Panc1 (cell line): ENCODE measurements around a stretch of chr12.

- RRBS, 2 experiments: no CpG with 5 or more reads among the region's 18 CpGs
These were observed 5.6 kb downstream of the FICD start for GRCh38 chr12:108520183-108521518.

DNA sequence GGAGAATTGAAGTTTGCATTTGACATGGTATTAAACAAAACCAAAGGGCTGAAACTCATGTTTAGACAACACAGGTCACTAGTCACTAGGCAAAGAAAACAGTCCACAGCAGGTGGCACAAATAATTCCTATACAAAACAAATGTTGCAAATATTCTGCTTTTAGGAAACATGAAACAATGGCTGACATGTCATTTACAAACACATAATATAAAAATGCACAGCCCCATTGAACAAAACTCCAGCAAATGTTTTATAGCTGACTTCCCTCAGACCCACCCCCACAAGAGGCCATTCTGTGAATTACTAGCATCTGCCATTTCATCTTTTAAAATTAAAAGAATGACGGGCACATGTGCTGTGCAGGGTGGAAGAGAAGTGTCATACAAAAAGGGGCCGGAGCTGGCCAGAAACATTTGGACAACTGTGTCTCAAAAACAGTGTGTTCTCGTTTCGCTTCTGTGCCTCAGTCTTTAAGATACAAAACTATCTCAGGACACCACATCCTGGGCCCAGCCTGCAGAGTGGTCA is 7.7 kb downstream of the FICD start:
- RRBS, 2 experiments: no CpG with 5 or more reads among the region's 4 CpGs

DNA sequence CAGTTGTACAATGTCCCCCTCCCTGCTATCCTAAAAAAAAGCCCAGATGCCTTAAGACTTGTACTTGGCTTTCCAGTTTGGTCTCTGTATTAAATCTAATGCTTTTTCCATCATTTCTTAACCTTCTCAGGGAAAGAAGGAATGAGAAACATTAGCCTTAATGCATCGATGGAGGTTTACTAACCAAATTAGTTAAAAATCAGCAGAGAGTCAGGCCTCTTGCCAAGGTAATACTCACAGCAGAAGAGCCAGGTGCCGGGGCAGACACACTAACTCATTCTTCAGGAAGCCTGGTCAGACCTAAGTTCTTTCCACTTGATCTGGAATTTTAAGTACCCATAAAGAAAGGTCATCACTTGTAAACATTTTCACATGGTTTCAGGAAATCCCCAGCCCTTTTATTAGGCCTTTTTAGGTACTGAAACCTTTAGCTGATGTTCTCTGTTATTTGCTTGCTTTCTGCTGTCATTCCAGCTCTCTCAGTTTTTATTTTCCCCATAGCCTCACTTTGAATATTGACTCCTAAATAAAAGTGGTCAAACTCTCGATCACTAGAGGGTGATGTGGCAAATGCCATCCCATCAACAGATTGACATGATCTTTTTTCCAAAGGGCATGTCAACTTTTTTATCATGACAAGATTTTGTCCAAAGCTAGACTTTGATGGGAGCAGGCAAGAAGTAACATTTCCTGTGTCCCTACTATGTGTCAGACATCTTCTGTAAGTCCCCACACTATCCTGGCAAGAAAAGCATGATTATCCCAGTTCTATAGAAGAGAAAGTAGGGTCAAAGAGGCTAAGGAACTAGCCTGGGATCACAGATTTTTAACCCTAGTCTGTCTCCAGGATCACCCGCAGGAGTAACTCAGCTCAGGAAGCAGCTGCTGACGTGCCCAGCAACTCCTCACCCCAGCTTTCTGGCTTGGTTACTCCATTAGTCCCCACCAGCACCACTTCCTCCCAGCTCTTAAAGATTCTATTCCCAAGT is 5.7 kb downstream of the ISCU start:
- RRBS, 2 experiments: no CpG with 5 or more reads among the region's 5 CpGs

- RRBS, 2 experiments: no CpG with 5 or more reads among the region's 21 CpGs
These were observed 3.9 kb downstream of the SELPLG start for GRCh38 chr12:108629586-108630424.

DNA sequence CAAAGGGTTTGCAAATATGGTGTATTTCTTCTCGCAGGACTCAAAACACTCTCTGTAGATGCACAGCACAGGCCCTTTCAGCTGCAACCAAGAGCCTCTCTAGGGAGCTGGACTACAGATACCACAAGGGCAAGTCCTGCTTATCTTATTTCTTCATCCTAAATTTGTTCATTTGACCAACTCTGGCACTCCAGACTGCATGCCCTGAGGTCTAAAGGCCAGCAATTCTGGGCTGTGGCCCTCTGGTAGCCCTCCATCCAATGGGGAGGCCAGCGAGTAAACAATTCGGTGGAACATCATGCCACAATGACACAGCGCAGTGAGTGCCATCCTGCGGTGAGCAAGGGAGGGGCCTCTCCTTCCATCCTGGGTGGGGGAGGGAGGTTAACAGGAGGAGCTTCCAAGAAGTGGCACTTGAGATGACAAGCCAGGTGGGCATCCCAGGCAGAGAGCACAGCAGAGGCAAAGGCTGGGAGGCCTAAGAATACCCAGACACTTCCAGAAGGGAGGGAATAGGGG is 659 bp upstream of the SELPLG start:
- RRBS, 2 experiments: no CpG with 5 or more reads among the region's 5 CpGs

DNA sequence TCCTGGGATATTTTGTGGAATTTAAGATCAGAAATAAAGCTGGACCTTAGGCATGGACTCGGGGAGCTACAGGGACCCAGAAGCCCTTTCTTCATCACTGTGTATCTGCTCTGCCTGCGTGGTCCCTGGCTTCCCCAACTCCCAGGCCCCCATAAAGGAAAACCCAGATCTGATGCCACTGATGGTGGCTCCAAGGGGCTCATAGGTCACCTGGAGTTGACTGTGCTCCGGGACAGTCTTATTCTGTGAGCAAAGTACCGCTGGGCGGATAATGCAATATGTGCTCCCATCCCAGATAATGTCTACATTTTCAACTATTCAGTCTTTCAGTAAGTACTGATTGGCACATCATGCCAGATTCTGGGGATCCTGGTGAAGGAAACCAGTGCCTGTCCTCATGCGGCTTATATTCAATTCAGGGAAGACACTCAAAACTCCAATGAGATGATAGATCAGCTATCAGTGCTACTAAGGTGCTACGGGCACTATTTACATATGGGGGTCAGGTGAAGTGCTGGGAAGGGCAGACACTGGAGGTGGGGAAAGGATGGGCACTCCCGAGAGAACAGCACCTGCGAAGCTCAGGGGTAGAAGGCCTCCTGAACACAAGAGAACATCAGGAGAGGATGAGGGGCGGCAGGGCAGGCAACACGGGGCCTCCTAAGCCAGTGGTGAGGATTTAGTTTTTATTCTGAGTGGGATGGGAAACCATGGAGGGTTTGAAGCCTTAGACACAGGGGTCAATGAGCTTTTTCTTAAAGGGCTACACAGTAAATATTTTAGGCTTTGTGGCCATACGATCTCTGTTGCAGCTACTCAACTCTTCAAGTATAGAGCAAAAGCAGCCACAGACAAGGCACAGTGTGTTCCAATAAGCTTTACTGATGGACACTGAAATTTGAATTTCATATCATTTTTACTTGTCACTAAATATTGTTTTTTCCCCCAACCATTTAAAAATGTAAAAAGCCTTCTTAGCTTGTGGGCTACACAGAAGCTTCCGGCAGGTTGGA is 5.7 kb upstream of the SELPLG start:
- RRBS, 2 experiments: no CpG with 5 or more reads among the region's 13 CpGs

DNA sequence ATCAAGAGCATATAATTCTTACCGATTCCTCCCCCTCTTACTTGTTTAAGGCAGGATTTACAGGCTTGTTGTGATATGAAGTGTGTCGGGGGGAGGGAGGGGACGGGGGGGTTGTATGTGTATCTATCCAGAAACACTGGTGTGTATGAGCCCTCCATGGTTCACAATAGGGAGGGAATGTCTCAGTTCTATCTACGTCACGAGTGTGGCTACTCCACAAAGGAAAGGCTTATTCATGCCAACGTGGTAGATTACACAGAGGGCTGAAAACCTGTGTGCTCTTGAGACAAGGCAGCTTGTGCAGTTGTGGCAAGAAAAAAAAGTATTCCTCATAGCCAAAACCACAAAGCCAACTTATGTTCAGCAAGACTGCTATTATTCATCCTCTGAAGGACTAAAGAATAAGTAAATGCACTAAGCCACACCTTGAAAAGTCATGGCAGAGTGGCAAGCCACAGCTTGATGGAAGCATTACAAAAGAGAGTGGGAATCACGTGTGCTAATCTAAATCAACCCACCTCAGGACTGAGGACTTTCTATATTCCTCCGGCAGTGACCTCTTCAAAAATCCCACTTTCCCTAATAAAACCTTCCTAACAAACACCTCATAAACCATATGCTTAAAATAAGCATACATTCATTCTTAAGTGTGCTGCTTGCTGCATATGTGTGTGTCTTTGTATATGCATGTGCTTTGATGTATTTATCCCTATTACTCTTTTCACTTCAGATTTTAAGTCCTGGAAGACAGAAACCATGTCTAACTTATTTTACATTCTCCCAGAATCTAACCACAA is 34.8 kb downstream of the CORO1C start:
- RRBS, 2 experiments: no CpG with 5 or more reads among the region's 8 CpGs

- RRBS, 2 experiments: no CpG with 5 or more reads among the region's 26 CpGs
These were observed 42.4 kb upstream of the CORO1C start for GRCh38 chr12:108773518-108774367.

GRCh38 chr12:108838837-108839643 is 18.3 kb downstream of the SSH1 start:
- RRBS, 2 experiments: no CpG with 5 or more reads among the region's 7 CpGs

DNA sequence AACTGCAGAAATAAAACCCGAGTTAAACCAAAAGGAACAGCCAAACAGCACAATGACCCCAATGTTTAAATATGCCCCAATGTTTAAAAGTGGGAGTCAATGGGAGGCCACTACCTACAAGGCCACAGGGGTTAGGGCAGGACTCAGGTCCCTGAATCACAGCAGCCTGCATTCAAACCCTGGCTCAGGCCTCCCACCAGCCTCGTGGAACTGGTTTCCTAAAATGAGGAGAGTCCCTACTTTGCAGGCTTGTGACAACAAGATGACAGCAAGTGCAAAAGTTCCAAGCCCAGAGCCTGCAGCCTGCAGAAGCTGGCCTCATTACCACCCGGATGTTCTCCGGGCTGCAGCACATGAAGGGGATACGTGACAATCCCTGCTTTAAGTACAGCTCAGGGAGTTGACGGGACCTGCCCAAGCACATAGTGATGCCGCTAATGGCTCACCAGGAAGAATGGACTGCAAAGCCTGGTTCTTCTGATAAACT is 15.1 kb downstream of the SSH1 start:
- RRBS, 2 experiments: no CpG with 5 or more reads among the region's 7 CpGs

DNA sequence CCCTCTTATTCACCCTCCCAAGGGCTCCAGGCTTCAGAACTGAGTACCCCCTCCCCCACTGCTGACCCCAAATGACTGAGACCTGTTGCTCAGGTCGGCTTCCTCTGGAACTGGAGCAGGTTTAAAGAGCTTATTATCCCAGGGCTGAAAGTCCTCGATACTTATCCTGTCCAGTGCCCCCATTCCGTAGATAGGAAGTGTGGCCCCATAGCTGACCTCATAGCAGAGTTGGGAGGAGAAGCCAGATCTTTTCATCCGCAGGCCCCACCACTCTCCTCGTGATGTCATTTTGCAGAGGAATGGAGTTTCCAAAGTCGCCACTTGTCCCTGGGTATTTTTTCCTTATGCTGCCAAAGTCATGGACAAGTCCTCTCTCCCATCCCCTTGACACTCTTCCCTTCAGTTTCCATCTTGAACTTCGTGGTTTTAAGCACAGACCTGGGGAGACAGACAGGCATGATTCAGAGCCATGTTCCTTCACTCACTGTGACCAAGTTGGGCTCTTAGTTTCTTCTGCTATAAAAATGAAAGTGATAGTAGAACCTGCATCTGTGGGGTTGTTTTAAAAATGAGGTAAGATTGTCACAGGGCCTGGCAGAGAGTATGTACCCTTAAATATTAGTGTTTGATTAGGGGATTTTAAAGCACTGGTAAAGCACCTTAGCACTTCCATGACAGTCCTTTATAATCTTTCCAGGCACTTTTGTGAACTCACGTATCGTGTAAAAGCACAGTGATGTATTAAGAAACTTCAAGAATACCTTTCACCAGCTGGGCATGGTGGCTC is 1.3 kb downstream of the USP30 start:
- RRBS, 2 experiments: no CpG with 5 or more reads among the region's 9 CpGs

DNA sequence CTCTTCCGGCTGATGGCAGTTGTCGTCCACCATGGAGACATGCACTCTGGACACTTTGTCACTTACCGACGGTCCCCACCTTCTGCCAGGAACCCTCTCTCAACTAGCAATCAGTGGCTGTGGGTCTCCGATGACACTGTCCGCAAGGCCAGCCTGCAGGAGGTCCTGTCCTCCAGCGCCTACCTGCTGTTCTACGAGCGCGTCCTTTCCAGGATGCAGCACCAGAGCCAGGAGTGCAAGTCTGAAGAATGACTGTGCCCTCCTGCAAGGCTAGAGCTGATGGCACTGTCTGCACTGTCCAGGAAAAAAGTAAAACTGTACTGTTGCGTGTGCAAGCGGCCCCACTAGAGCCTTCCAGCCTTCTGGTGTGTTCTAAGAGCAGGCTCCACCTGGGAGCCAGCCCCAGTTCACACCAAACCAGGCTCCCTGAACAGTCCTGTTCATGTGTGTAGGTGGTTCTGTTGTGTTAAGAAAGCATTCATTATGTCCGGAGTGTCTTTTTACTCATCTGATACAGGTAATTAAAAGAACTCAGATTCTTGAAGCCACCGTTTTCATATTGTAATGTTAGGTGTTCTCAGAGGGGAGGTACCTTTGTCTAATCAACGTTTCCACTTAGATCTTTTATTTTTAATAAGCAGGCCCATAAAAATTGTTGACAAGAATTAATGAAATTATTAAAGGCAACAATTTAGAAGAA is 7.4 kb downstream of the ALKBH2 start:
- RRBS, 2 experiments: no CpG with 5 or more reads among the region's 15 CpGs

DNA sequence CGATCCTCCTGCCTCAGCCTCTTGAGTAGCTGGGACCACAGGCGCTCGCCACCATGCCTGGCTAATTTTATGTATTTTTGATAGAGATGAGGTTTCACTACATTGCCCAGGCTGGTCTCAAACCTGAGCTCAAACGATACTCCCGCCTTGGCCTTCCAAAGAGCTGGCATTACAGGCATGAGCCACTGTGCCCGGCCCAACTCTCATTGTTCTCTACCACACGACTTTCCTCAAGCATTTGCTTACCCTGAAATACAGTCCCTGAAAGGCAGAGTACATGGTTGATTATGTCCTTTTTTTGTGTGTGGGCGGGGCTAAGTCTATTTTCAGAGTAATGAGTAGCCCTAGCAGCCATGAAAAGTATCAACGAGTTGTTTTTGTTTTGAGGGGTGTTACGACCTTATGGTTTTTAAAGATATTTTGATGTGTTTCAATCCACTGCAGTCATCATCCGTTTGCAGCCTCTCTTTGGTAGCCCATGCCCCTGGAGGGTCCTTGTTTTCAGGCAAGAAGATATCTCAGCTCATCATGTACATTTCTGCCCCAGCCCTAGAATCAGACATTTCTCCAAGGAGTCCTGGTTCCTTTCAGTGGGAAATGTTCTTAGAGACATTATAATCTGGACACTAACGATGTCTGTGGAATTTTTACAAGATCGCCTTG is 8.6 kb downstream of the ACACB start:
- RRBS, 2 experiments: no CpG with 5 or more reads among the region's 13 CpGs

GRCh38 chr12:109131454-109132090 is 15.2 kb downstream of the ACACB start:
- RRBS, 2 experiments: no CpG with 5 or more reads among the region's 17 CpGs

GRCh38 chr12:109136909-109137478 is 20.6 kb downstream of the ACACB start:
- RRBS, 2 experiments: no CpG with 5 or more reads among the region's 2 CpGs

DNA sequence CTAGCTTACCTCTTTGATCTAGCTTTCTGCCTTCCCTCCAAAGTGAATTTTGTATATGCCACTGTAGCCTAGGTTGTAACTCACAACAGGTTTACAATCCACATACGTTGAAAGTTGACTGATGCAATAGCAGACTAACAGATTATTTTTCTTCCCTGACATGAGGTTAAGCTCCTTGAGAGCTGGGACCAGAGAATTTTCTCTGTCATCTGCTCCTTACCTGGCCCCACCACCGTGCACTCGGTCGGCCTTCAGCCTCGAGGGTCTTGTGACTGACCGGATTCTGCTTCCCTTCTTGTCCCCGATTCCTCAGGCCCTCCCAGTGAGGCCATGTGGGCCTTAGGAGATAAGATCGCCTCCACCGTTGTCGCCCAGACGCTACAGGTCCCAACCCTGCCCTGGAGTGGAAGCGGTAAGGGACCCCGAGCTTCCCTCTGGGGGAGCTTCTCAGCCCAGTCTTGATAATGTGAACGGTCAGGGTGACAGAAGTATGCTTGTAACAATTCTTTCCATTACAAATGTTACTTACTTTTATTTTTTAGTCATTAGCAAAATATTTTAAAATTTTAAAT is 57.5 kb downstream of the ACACB start:
- RRBS, 2 experiments: no CpG with 5 or more reads among the region's 14 CpGs

DNA sequence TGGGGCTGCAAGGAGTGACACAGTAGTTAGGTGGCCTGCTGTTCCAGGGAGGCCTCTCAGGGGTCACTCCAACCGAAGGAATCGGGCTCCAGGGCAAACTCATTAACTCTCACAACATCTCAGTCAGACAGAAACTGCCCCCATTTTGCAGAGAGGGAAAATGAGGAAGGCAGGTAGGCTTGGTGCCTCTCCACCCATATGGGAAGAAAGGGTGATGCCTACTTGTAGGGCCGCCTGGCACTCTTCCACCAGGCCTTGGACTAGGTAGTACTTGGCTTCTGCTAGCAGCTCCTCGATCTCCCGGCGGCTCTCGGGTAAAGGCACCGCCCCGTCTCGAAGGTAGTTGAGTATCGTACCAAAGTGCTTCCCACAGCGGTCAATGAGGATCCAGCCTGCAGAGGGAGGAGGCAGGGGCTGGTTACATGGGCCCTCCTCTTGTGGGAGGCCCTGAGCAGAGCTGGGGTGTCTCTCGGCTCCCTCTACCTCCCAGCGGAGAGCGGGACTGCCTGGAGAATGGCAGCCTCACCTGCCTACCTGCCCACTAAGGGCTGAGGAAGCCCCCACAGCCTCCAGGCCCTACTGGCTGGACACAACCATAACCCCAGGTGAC is 16.6 kb downstream of the KCTD10 start:
- RRBS, 2 experiments: no CpG with 5 or more reads among the region's 15 CpGs

DNA sequence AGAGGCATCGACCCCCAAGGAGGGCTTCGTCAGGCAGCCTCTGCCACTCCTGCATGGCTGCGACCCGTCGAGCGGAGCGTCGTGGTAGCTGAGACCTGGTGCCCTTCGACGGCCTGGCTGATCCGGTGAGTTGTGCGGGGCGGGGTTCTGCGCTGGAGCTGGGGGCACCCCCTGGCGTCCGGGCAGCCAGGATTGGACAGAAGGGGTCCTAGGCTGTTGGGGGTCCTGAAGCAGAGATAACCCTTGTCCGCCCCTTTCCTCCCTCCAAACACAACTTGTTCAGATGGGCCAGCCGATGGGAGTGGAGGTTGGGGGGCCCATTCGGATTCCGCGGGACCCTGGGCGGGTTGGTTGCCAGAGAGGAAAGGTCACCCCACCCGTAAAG is 1.1 kb downstream of the FAM222A start:
- RRBS, 2 experiments: 8 to 11% methylated on average over 6 to 10 of the region's 23 CpGs

- RRBS, 2 experiments: 88 to 93% methylated on average over 13 of the region's 37 CpGs
These were observed 4.6 kb downstream of the FAM222A start for GRCh38 chr12:109718171-109718760.

DNA sequence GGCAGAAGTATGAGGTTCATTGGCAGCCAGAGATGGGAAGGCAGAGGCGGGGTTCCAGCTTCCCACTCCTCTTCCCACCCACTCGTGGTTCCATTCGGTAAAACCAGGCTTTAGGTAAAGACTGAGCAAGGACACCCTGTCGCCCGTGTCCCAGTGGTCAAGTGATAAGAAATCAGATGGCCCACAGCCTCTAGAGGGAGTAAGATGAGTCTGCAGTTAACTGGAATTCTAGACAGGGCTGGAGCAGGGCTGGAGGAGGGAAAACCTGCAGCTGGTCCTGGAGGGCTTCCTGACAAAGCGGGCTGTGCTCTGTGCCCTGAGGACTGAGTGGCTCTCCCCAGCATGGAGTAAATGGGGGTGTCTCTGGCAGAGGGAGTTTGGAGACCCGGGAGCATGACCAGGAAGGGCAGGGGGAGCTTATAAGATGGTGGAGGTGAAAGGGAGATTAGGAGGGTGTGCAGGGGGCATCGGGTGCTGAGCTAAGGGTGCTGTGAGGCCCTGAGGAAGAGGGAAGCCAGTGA is 5.8 kb downstream of the FAM222A start:
- RRBS, 2 experiments: no CpG with 5 or more reads among the region's 8 CpGs